GM23248 (cell line): ENCODE results near the genes PEF1, TMEM39B, TMEM234 and MARCKSL1.

DNA sequence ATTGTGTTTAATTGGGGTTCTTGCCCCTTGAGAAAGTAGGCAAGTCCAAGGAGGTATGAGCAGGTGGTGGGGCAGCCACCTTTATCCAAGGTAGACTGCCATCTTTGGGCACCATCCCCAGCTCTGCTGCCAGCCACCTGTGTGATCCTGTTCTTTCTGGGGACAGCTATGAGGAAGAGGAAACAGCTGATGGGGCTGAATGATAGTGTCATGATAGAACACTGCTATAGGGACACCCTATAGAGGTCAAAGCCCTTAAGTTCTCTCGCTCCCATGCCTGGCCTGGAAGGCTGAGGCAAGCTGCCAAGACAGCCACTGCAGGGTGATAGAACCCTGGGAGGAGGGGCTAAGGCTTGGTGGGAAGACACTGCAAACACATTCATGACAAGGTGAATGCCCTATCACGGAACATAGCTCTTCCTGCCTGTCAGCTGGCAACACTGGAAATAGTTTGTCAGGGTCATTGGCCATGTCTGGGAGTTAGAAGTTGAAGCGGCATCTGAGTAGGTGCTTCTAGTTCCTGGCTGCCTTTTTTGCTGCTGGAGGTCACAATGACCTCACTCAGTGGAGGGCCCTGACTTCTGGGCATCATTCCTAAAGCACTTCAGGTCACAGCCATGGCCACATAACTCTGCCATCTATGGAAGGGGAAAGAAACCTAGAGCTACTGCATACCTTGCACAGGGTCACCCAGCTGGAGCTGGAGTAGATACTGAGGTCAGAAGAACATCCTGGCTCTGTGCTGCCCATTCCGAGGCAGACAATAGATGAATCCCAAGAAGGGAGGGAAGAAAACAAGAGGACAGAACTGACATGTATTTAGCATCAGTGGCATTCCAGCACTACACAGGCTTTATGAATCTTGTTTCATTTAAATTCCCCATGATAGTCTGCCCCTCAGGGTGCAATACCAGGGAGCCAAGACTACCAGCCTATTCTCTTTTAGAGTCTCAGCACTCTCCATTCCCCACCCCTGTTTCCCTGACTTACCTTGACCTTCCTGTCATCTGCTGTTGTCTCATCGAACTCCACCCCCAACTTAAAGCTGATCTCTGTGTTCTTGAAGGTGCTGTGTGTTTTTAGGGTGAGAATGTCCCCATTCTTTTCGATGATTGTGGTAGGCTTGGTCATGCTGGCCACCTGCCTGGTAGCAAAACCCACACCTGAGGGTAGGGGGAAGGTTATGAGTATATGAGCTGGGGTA lies 4.1 kb downstream of the FABP3 start:
- RAMPAGE, long total RNA: no peak

GRCh38 chr1:31644126-31644934 lies at the start of gene PEF1:
Gene PEF1, minus strand, starts transcription at chr1:31644876.
- RAMPAGE, long total RNA: start-site peak on the minus strand at chr1:31644865-31644879, 127 and 57 reads in 2 replicates

DNA sequence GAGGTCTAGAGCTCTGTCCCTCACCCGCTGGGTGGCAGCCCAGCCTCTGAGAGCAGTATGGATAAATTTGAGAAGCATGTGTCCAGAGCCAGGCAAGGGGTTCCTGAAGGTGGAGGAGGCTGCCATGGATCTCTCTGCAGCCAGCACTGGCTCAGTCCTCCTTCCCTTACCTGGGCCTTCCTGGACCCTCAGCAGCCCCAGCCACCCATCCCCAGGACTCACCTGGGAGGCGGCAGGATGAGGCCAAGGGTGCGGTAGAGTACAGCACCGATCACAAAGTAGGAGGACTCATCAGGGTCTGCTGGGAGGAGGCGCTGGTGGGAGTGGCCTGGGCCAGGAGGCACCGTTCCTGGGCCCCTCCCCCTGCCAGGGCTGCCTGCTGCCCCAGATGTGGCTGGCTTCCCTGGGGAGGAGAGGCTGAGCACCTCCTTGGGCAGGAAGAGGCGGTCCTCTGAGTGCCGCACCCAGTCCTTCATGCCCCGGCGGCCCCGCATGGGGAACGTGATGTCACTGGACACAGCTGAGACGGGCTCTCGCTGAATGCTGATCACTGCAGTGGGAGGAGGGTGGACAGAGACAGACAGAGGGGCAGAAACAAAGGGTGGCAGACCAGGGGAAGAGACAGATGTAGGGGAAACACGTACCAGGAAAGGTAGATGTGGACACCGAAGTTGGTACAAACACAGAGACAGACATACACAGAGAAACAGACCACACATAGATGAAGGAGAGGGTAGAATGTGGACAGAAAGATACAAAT lies 24.9 kb downstream of the ADGRB2 start:
- RAMPAGE, long total RNA: no peak

- RAMPAGE, long total RNA: no peak
These were observed 17.5 kb downstream of the ADGRB2 start for GRCh38 chr1:31746623-31747091.

DNA sequence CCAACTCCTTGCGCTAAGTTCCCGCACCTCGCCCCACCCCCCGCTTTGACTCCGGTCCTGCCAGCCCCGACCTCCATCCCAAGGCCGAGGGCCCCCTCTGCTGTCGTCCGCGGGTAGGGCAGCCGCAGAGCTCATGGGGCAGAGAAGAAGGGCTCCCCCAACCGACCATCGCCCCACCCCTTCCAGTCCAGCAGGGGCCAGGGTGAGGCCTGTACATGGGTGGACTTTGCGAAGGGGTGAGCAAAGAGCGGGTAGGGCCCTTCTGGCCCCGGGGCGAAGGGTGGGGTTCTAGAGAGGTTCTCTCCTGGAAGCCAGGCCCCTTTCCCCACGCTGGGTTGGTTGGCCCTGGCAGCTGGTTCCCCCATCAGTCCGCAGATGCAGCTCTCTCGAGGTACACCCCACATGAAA lies 25.1 kb upstream of the ADGRB2 start:
- RAMPAGE, long total RNA: no peak

DNA sequence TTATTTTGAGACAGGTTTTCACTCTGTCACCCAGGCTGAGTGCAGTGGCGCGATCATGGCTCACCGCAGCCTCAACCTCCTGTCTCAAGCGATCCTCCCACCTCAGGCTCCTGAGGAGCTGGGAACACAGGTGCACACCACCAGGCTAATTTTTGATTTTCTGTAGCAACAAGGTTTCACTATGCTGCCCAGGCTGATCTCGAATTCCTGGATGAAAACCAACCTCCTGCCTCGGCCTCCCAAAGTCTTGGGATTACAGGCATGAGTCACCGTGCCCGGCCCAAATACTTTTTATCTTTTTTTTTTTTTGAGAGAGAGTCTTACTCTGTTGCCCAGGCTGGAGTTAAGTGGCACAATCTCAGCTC lies 15.5 kb downstream of the PTP4A2 start:
- RAMPAGE, long total RNA: no peak

- RAMPAGE, long total RNA: no peak
These were observed 28.8 kb upstream of the KHDRBS1 start for GRCh38 chr1:31984682-31985389.

- RAMPAGE, long total RNA: no peak
These were observed 4.6 kb upstream of the KHDRBS1 start for GRCh38 chr1:32008986-32009544.

DNA sequence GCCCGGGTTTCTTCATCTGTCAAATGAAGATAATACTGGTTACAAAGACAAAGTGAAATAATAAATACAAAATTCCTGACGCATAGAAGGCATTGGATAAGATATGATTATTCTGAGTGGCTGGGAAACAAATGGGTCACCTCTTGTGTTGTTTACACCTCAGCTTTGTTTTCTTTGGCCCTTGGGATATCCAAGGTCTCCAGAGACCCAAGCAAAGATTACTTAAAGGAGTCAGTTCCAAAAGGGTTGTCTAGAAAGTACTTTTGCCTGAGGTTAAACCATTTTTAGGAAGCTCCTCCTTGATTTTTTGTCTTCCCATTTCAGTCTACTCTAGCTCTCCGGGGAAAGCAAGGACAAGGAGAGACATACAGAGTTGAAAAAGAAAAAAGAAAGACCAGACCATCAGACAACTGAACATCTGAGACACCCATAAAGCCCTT lies 9.7 kb downstream of the KHDRBS1 start:
- RAMPAGE, long total RNA: no peak

DNA sequence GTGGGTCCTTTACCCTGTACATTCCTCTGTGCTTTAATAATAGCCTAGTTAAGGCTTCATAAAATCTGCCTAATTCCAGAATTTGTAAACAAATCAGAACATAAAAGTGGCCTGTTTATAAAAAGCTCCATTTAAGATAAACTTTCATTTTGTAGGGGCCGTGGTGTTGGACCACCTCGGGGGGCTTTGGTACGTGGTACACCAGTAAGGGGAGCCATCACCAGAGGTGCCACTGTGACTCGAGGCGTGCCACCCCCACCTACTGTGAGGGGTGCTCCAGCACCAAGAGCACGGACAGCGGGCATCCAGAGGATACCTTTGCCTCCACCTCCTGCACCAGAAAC lies 24.0 kb downstream of the KHDRBS1 start:
- RAMPAGE, long total RNA: no peak

DNA sequence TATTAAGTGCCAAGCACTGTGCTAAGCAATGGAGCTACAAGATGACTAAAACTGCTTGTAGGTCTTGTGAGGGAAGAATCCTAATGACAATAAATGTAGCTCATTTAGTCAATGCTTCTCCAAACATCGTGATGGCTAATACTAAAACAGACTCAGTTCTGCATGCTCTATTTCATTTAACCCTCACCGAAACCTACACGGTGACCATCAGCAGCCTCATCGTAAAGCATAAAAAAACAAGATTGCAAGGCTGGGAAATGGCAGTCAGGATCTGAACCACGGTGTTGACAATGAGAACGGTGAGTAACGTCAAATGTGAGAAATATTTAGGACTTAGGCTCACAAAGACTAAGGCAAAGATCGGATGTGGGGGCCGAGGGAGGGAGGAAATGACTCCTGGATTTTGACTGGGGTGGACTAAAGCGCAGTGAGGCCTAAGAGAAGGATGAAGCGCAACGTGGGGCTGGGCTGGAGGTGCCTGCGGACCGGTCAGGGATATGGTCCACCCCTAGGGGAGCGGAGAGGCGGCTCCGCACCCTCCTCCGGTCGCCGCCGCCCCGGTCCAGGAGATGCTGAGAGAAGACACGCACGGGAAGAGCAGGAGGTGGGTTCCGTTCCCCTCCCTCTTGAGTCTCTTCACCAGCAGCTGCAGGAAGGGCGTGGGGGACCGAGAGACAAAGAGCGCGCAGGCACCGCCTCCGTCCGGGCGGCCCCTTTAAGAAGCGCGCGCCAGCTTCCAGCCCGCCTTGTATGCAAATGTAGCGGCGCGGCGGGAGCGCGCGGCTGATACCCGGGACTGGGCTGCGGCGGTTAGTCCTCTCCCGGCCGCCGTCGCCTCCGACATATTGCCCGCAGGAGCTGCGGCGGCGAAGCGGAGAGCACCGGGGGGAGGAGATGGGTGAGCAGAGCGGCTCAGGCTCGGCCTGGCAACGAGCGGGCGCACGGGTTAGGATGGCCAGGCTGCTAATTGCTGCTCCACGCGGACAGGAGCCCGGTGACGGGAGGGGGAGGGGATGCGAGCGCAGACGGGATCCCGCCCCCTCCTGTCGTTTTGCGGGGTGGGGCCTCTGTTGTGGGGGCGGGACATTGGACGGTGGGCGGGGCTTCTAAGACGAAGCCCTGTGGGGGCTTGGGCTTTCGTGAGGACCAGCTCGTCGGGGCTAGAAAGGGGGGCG lies at the start of gene TMEM39B:
TMEM39B (plus strand) TSS at position 786 of the 1,175 bp plus-strand sequence.
- RAMPAGE, long total RNA: start-site peak on the plus strand centred at position 799 of the sequence, 100 bp wide, 18 and 31 reads in 2 replicates

DNA sequence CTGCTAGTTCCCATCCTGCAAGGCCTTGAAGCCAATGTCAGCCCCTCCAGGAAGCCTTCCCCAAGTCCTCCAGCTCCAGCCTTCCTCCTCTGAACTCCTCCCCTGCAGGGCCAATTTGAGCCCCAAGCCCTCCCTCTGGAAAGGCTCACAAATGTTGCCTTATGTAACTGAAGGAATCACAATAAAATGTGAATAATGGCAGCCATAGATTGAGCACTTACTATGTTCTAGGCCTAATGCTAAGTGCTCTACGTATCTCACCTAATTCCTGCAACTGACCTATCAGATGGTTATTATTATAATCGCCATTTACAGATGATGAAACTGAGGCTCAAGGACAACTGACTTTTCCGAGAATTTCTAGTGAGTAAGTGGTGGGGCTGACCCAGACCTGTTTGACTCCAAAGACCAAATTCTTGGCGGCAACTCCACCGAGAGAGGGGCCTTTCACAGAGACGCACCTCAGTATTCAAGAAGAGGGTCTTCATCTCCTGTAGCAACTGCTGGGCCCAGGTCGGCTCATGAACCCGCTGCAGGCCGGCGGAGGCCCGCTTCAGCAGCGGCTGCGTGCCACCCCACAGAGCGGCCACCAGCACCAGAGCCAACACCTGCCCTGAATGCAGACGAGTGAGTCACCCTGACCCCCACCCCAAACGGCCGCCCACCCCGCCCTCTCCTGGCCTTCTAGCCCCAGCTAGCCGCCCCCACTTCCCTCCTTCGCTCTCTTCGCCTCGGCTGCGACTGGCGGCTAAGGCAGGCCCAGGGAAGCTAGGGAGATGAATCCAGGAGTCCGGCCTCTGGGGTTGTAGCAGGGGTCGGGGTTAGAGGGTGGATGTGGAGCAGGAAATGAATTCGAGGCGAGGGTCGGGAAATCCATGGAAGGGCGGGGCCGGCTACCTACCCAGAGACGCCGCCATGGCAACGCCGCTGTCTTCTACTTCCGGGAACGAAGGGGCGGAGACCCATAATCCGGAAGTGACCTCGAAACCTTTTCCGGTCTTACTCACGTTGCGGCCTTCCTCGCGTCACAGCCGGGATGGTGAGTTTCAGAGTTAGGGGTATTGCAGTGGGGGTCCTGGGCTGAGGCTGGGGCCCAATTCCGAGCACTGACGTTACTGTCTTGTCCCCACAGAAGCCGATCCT lies at the start of gene TMEM234:
TMEM234 (minus strand) TSS at position 948 of the 1,143 bp plus-strand sequence.
- RAMPAGE, long total RNA: start-site peak on the minus strand centred at position 937 of the sequence, 23 bp wide, 65 and 46 reads in 2 replicates; start-site peak on the plus strand centred at position 1,010 of the sequence, 49 bp wide, 1,568 and 1,590 reads in 2 replicates

GRCh38 chr1:32231758-32233152 lies 10.0 kb downstream of the EIF3I start:
- RAMPAGE, long total RNA: no peak

- RAMPAGE, long total RNA: start-site peak on the minus strand at chr1:32241600-32241685, 8 and 9 reads in 2 replicates
These were observed 5.7 kb upstream of the FAM167B start for GRCh38 chr1:32241083-32241911.

DNA sequence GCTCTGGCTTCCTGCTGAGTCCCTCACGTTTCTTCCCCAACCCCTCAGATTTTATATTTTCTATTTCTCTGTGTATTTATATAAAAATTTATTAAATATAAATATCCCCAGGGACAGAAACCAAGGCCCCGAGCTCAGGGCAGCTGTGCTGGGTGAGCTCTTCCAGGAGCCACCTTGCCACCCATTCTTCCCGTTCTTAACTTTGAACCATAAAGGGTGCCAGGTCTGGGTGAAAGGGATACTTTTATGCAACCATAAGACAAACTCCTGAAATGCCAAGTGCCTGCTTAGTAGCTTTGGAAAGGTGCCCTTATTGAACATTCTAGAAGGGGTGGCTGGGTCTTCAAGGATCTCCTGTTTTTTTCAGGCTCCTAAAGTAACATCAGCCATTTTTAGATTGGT lies 3.0 kb downstream of the MARCKSL1 start:
- RAMPAGE, long total RNA: no peak

DNA sequence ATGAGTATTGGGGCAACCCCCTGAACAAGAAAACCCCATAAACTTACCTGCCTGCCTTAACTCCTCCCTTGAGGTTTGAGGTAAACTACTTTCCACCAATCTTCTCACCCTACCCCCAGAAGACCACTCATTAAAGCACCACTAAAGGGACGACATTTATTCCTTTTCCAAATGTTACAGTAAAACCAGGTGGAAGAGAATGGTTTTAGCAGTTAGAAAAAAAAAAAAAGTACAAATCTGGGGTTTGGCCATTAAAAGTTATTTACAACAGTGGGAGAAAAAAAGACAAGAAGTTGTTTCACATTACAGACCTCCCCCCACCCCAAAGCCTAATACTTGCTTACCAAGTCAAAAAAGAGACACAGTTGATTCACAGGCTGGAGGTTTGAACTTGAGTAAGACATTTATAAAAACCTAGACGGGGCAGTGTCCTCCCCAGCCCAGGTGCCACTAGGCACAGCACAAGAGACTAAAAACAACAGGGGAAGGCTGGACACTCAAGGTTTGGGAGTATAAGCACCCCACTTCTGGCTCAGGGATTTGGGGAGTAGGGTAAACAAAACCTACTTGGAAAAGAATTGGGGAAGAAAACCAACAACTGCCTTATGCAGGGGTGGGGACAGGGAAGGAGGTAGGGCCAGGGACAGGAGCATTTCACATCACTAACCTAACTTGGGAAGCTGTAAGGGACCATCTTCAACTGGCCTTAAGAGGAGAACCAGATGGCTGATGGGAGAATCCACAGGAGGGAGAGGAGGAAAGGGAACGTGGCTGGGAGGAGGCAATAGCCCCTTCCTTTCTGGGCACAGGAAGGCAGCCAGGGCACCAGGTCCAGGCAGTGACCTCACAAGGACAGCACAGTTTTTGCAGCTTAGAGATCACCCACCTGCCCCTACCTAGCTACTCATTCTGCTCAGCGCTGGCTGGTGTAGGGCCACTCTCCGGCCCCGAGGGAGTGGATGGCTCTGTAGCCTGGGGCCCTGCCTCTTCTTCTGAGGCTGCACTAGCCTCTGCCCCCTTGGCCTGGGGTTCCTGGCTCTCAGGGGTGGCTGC lies 2.0 kb downstream of the MARCKSL1 start:
- RAMPAGE, long total RNA: no peak

DNA sequence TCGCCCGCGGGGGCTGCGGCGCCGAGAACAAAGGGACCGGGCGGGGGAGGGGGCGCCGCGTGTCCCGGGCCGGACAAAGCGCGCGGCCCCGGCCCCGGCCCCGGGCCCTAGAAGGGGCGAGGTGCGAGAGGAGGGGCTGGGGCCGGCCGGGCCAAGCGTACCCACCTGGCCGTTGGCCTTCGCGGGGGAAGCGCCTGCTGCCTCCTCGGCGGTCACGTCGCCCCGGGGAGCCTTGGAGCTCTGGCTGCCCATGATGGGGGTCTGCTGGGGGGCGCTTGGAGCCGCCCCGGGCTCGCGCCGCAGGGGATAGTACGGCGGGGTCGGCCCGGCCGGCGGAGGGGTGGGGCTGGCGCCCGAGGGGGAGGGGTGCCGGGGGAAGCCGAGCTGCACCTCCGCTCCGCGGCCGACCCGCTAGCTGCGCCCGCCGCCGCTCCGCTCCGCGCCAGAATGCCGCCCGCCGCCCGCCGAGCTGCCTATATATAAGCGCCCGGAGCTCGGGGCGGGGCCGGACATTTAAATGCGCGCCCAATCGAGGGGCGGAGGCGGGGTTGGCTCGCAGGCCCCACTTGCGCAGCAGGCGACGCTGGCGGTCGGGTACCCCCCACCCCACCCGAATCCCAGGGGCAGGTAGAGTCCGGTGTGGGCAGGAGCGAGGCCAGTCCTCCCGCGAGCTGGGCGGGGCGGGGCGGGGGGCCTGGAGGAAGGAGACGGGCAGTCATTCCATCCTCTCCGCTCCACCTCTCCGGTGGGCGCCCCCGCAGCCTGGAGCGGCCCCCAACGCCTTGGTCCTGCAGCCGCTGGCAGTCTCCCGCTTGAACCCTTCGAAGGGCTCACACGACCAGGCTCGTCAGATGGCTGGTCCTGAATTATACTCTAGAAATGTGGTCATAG lies at the start of gene MARCKSL1:
MARCKSL1 (minus strand) TSS at position 452 of the 891 bp plus-strand sequence.
- RAMPAGE, long total RNA: no peak

GRCh38 chr1:32447891-32448388 lies 16.9 kb upstream of the ZBTB8B start:
- RAMPAGE, long total RNA: no peak

- RAMPAGE, long total RNA: no peak
These were observed 7.6 kb downstream of the SYNC start for GRCh38 chr1:32694823-32695505.

- RAMPAGE, long total RNA: no peak
These were observed 16.5 kb downstream of the KIAA1522 start for GRCh38 chr1:32757983-32758583.